Cerebral cortex (tissue), 2 donors: ENCODE measurements around a stretch of chr1.

DNA sequence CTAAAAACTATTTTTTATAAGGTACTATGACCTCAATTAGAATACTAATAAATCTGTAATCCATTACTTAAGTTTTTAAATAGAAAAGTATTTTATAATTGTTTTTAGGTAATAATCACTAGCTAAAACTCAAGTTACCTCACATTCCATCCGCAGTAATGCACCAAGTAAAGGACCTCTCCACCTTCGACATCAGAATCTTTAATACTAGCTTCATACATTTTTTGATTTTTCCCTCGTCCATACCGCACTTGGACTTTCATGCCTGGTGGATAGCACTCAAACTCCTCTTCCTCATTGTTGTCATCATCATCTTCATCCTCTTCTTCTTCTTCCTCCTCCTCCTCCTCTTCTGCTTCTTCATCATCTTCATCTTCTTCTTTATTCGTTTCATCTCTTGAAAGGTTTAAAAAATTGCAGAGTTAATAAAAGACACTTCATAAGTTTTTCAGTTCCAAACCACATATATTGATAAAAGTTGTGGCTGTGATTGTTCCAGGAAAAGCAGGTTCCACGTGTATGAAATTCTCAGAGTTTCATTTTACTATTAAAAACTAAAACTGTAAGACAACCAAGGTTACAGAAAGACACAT is 52.7 kb upstream of the RBM34 start:
- PRO-cap, 2 experiments, result no peak in any of the 2 experiments

- PRO-cap, 2 experiments, result no peak in any of the 2 experiments
Observed at GRCh38 chr1:235304790-235305663, 23.0 kb downstream of the ARID4B start.

DNA sequence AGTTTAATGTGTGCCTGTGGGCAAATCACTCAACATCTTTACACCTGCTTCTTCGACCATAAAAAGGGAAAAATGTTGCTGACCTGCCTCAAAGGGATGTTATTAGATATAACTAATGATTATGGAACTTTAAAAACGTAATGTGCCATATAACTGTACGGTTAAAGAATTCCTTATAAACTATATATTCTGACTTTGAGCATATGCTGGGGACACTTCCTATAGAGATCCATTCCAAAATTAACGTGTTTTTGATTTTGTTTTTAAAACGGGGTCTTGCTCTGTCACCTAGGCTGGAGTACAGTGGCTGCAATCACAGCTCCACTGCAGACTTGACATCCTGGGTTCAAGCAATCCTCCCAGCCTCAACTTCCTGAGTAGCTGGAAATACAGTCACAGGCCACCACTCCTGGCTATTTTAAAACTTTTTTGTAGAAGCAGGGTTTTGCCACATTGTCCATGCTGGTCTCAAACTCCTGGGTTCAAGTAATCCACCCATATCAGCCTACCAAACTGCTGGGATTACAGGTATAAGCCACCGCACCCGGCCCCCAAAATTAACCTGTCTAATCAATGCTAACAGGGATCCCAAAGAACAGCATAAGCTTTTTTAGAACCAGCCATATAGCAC is 17.4 kb downstream of the ARID4B start:
- PRO-cap, 2 experiments, result no peak in any of the 2 experiments

GRCh38 chr1:235878289-235878817 is 11.6 kb upstream of the LYST start:
- PRO-cap, 2 experiments, result no peak in any of the 2 experiments

GRCh38 chr1:235883158-235884006 is 16.7 kb upstream of the LYST start:
- PRO-cap, 2 experiments, result peak in 1 of 2 experiments; most common plus-strand start chr1:235883459 (in 1); most common minus-strand start chr1:235883276 (in 1)

DNA sequence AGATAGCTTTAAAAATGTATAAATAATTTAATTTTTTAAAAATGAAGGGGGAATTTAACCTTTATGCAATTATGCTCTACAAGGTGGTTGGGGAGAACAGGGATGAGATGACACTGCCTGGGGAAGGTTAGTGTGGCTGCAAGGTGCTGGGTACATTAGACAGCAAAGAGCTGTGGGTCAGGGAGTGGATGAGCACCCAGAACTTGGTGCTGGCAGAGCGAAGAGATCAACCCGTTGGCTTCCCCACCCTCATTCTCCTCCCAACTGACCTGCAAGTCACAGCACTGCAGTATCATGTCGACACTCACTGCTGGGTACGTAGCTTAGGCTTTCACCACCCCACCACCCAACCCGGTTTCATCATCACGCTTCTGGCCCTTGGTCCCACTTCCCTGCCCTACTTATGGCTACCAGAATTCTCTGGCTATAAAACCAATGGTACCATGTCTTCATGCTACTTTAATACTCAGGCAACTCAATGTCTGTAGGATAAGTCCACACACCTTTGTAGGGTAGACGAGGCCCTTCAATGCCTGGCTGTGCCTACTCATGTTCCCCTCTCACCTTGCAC is 73.6 kb upstream of the LYST start:
- PRO-cap, 2 experiments, result peak in 1 of 2 experiments; most common minus-strand start position 266 of the sequence (in 1)

- PRO-cap, 2 experiments, result no peak in any of the 2 experiments
Observed at GRCh38 chr1:236008860-236009661, 55.8 kb downstream of the NID1 start.

- PRO-cap, 2 experiments, result no peak in any of the 2 experiments
Observed at GRCh38 chr1:236020282-236020673, 44.6 kb downstream of the NID1 start.

DNA sequence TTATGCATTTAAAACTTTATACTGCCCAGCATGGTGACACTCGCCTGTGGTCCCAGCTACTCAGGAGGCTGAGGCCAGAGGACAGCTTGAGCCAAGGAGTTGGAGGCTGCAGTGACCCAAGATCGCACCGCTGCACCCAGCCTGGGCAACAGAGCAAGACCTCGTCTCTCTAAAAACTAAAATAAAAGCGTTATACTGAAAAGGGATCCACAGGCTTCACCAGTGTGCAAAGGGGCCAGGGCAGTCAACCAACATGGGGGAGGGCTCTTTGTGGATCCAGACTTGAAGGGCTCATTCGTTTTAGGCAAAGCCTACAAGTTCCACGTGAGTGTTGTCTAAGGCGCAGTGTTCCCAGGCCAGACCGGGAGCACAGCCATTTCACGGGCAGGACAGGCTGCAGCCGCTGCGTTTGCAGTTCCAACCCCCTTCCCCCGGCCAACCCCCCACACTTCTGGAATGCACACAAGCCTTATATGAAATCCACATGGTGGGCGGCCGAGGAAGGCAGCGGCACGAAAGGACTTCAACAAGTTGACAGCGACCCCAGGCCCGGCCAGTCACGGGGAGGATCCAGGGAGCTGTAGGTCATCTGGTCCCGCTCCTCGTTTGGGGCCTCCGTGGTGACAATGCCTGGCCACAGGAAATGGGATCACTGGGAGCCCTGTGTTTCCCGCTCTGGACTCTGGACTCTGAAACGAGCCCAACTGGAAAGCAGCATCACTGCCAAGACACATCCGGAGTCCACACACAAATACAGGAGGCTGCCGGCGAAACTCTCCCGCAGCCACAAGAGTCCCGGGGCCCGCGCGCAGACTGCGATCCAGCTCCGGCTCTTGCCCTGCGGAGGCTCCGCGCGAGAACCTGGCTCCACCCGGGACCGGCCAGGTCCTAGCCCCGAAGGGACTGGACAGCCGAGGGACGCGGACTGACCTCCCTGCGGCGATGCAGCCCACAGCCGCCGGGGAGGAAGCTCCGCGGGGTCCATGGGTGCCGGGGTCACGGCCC is 970 bp downstream of the NID1 start:
- PRO-cap, 2 experiments, result peak in 1 of 2 experiments; most common plus-strand start position 343 of the sequence (in 1); most common minus-strand start position 684 of the sequence (in 1)

- PRO-cap, 2 experiments, result peak in 1 of 2 experiments; most common plus-strand start chr1:236141538 (in 1)
Observed at GRCh38 chr1:236141360-236141849, 934 bp upstream of the GPR137B start.

DNA sequence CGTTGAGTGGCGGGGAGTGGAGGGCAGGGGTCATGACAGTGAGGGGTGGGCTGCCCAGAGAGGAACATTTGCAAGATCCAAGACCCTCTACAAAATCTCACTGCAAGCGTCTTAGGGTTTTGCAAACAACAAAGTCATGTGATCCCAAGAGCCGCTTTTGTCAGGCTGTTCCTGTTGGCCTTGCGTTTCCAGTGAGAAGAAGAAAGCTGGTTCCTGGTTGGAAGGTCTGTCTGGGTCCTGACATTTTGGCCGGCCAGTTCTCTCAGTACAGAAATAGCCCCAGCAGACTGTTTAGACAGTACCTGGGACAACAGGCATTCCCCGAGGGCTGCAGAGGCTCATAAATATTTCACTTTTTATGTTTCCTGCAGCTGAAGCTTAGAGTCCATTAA is 8.6 kb downstream of the GPR137B start:
- PRO-cap, 2 experiments, result no peak in any of the 2 experiments

DNA sequence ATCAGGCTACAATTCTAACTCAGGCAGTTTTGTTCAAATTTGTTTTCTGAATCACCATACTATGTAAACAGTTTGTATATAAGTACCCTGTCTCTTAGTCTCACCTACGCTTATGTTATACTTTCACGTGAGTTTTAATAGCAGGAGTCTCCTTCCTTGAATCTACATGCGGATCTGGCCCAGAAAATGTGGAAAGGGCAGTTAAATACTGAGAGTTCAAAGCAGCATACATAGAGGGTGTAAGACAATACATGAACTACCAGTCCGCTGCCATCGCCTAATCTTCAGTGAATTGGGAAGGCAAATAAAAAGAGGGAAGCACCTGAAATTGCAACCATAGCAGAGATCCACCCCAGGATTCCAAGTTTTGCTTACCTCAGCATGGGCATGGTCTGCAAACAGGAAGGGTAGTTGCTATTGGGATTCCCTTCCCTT is 64.0 kb downstream of the GPR137B start:
- PRO-cap, 2 experiments, result no peak in any of the 2 experiments

GRCh38 chr1:236638818-236639488 is 34.6 kb upstream of the HEATR1 start:
- PRO-cap, 2 experiments, result no peak in any of the 2 experiments

DNA sequence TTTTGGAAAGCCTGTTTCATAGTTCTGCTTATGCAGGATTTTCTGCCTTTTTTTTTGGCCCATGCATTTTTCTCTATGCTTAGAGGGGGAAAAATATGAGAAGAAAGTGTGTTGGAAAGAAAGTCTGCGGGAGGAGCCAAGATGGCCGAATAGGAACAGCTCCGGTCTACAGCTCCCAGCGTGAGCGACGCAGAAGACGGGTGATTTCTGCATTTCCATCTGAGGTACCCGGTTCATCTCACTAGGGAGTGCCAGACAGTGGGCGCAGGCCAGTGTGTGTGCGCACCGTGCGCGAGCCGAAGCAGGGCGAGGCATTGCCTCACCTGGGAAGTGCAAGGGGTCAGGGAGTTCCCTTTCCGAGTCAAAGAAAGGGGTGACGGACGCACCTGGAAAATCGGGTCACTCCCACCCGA is 33.2 kb downstream of the RYR2 start:
- PRO-cap, 2 experiments, result no peak in any of the 2 experiments

- PRO-cap, 2 experiments, result no peak in any of the 2 experiments
Observed at GRCh38 chr1:237146101-237146738, 104.2 kb downstream of the RYR2 start.

GRCh38 chr1:237181707-237182180 is 139.8 kb downstream of the RYR2 start:
- PRO-cap, 2 experiments, result peak in 1 of 2 experiments; most common plus-strand start chr1:237181956 (in 1)

DNA sequence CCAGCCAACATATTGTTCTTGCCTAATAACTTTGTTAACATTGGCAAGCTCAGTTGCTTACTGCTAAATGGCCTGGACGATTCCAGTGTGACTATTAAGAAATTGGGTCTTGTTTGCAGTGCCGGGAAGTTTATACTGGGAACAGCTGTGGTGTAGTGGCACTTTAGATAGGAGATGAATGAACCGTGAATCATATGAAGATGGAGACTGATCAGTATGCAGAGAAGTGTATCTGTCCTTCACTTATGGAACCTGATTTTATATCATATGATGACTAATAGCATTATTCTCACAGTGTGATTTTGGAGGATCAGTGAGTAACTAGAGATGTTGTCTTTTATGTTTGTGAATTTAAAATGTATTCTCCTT is 3.4 kb downstream of the CHRM3 start:
- PRO-cap, 2 experiments, result no peak in any of the 2 experiments

GRCh38 chr1:239447200-239447541 is 60.8 kb downstream of the CHRM3 start:
- PRO-cap, 2 experiments, result no peak in any of the 2 experiments

DNA sequence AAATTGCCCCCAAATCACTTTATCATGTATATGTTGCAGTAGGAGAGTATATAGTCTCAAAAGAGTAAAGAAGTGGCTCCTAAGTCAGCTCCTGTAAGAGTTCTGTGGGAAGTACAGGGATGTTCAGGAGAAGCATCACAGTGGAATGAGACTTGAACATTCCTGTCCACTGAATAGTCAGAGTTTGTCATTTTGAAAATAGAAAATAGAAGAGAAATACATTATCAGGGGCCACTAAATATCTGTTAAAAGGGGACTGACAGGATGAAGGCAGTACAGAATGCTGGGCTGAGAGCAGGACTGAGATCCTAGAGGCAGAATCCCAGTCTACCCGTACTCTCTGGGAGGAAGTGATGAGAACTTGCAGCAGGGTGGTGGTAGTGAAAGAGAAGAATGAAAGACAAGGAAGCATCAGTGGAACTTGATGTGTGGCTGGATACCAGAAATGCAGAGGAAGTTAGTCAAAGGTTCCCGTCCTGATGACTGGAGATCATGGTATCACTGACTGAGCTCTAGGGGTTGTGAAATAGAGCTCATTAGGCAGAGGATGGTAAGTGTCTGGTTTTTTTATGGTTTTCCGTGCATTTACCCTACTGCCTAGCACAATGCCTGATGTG is 153.4 kb downstream of the FMN2 start:
- PRO-cap, 2 experiments, result no peak in any of the 2 experiments

- PRO-cap, 2 experiments, result no peak in any of the 2 experiments
Observed at GRCh38 chr1:240562097-240562513, 49.9 kb downstream of the GREM2 start.